Mucosa of descending colon (tissue), 1 donor: ENCODE measurements around the gene ADGRG3.

- PRO-cap: no peak
Measured at GRCh38 chr16:57297627-57298304, 13.3 kb upstream of the PLLP start.

DNA sequence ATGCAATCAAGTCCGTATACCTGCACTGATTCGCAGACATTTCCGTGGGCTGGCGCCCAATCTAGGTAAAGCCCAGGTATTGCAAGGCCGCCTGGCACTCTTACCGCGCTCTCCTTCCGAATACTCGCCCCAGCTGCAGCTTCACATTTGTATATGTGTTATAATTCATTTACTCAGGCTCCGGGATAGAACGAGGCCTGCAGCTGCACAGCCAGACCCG is 16.4 kb upstream of the PLLP start:
- PRO-cap: no peak

DNA sequence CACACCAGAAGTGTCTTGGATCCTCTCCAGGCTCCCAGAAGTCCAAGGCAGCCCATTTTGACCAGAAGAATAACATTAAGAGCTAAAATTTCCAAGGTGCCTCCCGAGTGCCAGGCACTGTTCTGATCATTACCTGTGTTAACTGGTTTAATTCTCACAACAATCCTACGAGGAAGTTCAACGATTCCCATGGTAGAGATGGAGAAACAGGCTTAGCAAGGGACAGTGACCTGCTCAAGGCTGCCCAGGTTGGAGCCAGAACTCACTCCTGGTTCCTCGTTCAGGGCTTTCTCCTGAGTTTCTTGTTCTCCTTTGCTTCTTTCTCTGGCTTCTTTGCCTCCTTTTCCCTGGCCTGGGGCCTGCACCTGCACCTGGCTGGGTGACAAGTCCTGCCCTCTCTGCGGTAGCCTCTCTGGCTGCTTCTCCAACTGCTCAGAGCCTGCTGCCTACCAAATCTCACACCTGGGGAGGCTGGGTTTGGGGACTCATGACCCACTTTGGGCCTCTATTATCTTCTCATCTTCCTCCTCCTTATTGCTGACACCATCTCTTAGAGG is 2.8 kb downstream of the CCL22 start:
- PRO-cap: no peak

GRCh38 chr16:57377075-57377722 is 4.9 kb downstream of the CX3CL1 start:
- PRO-cap: no peak

- PRO-cap: no peak
Measured at GRCh38 chr16:57537411-57537996, 1.1 kb upstream of the CCDC102A start.

GRCh38 chr16:57590538-57590990 is 37.9 kb upstream of the ADGRG1 start:
- PRO-cap: no peak

GRCh38 chr16:57631425-57631956 is 3.1 kb downstream of the ADGRG1 start:
- PRO-cap: no peak

DNA sequence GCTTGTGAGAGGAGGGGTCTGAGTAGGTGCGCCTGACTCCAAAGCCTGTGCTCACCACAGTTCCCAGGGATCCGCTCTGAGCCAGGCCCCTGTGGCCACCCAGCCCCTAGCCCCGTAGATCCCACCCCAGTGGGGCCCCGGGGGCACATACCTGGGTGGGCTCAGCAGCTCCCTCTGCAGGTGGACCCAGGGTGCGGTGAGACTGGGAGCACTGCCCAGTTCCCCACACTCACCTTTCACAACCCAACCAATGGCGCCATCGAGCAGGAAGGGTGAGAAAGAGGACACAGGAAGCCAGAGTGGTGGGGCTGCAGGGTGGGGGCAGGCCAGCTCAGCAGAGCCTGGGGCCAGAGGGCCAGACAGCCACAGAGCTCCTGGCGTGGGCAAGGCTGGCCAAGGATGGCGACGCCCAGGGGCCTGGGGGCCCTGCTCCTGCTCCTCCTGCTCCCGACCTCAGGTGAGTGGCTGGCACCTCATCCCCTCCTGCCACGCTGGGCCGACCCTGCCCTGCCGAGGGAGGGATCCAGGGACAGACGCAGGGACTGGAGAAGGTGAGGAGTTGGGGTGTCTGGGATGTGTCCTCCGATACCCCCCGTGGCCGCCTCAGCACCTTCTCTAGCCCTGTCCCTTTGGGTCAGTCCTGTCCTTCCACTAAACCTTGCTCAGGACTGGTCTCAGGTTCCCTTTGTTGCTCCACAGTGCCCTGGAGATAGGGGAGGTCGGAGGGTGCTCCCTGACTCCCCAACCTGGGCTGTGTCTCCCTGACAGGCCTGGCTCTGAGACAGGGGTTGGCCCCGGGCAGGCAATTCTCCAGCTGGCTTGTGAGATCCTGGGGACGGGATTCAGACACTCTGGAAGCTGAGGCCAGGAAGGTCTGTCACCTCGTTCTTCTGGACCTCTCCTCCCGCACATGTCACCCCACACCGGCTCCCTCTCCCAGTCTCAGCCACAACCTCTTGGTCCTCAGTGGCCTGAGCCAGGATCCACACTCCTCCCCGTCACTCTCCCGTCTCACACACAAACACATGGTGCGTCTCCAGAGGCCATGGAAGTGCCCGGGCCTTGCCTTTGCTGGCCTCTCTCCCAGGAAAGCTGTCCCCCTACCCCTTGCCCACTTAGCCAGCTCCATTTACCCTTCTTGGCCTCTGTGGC is at the start of gene ADGRG3:
Gene ADGRG3 (plus strand): TSS at position 358 of the 1,152 bp plus-strand sequence.
- PRO-cap: no peak

DNA sequence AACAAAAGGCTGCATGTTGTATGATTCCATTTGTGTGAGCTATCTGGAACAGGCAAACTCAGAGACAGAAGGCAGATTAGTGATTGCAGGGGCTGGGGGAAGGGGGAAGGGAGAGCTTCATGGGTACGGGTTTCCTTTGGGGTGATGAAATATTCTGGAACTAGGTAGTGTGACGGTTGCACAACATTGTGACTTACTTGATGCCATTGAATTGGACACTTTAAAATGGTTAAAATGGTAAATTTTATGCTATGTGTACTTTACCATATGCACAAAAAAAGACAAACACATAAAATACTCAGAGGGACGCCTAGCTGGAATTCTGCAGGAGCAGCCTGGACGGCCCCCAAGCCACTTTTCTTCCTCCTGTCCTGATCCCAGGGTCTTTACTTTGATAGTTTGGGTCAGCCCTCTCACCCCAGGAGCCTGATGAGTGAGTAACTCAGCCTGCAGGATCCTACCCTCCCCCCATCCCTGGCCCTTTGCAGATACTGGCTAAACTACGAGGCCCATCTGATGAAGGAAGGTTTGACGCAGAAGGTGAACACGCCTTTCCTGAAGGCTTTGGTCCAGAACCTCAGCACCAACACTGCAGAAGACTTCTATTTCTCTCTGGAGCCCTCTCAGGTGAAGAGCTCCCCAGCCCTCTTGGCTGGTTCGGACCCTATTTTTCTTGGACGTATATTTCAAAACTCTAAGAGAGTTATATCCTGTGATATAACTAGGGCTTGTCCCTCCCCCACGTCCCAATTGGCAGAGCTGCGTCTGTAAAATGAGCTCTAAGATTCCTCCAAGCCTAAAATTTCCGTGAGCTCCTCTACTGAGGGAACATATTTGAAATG is 7.8 kb downstream of the ADGRG3 start:
- PRO-cap: no peak

GRCh38 chr16:57740309-57740718 is 4.7 kb downstream of the KATNB1 start:
- PRO-cap: no peak

- PRO-cap: no peak
Measured at GRCh38 chr16:57774737-57775560, 27.3 kb downstream of the KIFC3 start.

DNA sequence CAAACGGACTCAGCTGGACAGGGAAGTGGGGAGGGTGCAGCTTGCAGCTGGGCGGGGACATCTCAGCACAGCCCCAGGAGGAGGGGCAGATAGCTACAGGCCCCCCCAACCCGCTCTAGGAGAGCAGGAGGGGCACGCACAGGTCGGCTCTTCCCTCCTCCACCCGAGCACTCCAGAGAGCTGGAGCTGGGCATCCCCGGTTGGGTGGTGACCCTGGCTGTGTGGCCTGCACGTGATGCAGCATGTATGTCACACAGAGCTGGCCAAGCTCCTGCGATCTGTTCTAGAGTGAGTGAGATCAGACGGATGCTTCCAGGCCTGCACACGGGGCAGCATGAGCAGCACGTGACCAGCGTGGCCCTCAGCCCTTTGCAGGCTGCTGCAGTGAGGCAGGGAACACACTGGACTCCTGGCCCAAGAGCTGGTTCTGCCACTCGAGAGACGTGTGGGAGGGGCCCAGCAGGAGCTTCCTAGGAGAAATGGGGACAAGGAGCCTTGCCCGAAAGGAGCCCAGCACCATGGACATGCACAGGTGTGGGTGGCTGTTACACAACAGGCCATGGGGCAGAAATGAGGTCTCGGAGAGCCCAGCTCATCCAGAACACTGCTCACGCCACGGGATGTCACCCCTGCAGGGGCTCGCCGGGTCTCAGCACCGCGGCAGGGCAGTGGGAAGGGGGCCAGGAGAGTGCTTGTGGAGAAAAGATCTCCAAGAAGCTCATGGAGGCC is 15.3 kb downstream of the KIFC3 start:
- PRO-cap: no peak

GRCh38 chr16:57787676-57788403 is 14.5 kb downstream of the KIFC3 start:
- PRO-cap: no peak

DNA sequence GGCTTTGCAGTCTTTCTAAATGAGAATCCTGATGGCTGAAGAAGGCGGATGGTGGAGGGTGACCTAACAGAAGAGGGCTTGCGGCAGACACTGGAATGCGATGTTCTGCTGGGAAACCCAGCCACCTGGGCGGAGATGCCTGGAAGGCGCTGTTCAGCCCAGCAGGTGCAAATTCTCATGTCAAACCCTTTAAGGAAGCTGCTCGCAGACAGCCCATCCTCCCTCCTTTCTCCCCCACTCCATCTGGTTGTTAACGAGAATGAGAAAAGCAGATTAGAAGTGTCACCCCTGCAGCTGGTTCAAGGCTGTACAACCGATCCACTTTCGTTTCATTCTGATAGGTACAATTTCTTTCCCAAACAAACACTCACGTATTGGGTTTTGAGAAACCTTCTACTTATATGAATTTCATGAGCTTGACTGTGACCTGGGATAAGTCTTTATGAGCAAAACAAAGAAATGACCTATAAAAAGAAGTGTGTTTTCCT is 44.1 kb upstream of the KIFC3 start:
- PRO-cap: no peak

DNA sequence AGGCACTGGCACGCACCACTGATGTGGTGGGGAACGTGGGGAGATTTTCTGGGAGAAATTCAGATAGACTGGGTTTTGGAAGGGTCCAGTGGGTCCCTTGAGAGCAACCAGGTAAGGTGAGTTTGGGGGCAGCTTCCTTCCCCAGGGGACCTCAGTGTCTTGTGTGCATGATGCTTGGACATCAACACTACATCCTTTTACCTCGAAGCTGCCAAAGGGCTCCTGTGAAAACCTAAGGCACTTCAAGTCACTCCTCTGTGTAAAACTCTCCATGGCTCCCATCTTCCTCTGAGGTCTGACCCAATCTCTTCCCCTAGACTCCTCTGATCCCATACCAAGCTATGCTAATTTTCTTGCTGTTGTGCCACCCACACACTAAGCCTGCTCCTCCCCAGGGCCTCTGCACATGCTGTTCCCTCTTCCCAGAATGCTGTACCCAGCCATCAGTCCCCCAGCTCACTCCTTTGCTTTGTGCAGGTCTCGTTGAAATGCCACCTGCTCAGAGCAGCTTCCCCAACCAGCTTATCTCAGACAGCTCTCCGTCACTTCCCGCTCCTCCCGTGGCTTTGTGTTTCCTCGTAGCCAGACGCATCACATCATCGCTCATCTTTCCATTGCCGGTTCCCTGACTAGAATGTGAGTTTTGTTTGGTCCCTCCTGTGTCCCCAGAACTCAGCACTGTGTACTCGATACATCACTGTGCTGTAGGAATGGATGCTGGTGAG is 78.4 kb downstream of the CNGB1 start:
- PRO-cap: bidirectional peak, plus-strand start at position 606 of the sequence, minus-strand start at position 489 of the sequence

- PRO-cap: no peak
Measured at GRCh38 chr16:57959735-57960077, 11.2 kb downstream of the CNGB1 start.

GRCh38 chr16:58026820-58027256 is 1.3 kb downstream of the MMP15 start:
- PRO-cap: unidirectional peak, minus-strand start at chr16:58027001

DNA sequence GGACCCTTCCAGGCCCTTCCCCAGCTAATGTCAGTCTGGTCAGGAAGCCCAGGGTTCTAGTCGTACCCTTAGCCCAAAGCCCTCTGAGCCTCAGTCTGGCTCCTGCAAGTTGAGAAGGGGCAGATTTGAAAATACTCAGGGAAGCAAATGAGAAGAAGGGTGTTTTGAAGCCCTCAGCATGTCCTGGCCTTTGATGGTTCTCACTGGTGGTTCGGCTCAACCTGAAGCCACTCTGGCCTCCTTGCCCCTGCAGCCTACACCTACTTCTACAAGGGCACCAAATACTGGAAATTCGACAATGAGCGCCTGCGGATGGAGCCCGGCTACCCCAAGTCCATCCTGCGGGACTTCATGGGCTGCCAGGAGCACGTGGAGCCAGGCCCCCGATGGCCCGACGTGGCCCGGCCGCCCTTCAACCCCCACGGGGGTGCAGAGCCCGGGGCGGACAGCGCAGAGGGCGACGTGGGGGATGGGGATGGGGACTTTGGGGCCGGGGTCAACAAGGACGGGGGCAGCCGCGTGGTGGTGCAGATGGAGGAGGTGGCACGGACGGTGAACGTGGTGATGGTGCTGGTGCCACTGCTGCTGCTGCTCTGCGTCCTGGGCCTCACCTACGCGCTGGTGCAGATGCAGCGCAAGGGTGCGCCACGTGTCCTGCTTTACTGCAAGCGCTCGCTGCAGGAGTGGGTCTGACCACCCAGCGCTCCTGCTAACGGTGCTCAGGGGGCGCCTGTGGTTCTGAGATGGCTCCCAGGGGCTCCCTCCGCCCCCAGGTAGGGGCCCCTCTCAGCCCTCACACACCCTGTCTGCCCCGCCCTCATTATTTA is 19.4 kb downstream of the MMP15 start:
- PRO-cap: no peak

GRCh38 chr16:58176882-58177403 is 21.0 kb downstream of the CSNK2A2 start:
- PRO-cap: no peak

- PRO-cap: no peak
Measured at GRCh38 chr16:58236866-58237343, 12.8 kb upstream of the CCDC113 start.